GM23248 (cell line): ENCODE results near the genes GPR12 and USP12.

DNA sequence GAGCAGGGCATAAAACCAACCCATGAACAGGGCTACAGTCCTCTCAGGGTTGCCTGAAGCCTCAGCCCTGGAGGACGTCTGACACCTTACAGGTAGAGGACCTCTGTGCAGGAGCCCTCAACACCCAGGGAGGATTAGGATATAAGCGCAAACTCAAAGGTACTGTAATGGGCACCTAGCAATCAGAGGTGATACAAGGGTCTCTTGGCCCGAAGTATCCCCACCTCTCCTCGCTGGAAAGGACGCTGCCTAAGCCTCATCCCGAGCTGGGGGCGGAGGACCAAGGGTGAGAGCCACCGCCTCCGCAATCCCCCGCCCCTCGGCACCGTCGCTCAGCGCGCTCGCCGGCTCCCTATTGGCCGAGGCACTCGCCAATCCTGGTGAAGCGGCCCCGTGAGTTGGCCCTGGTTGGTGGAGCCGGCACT, 270 bp upstream of the WASF3 start:
- RAMPAGE, long total RNA, result no peak

GRCh38 chr13:26760564-26761365, at the start of gene GPR12:
GPR12 (minus strand) TSS chr13:26760786.
- RAMPAGE, long total RNA, result no peak

DNA sequence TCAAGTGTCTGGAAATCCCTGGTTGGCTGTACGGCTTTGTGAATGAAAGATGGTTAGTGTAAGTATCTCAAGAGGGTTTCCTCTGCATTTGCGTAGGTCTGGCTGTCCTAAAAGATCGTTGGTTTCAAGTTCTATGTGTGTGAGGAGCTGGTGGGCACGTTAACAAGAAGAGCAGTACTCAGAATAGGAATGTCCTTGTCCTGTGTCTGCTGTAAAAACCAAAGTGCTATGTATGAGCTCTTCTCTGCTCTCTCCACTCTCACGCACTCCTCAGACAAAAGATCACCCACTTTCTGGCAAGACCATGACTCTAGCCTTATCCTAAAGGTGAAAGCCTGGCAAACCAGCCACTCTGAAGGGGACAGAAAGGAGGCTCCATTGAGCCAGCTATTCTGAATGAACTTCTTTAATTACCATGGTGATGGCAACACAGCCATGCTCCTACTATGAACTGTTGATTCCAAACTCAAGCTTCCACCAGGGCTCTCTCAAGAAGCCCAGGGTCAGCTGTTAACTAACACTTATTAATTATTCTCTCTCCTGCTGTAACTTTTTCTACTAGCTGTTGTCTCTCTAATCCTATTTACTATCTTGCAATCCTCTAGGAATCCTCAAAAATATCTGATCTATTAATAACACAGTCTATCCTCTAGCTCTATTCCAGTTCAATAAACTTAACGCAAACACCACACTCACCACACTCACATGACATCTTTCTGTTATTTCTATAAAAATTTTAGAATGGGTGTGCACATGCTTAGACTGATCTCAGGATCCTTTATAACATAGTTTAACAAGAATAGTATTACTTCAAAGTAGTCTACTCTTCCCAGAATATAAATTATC, 38.8 kb downstream of the USP12 start:
- RAMPAGE, long total RNA, result no peak

GRCh38 chr13:27171553-27172581, at the start of gene USP12:
USP12 (minus strand) TSS chr13:27171811.
- RAMPAGE, long total RNA, result no peak

- RAMPAGE, long total RNA, result no peak
Measured at GRCh38 chr13:27276121-27276592, 5.5 kb downstream of the RASL11A start.

DNA sequence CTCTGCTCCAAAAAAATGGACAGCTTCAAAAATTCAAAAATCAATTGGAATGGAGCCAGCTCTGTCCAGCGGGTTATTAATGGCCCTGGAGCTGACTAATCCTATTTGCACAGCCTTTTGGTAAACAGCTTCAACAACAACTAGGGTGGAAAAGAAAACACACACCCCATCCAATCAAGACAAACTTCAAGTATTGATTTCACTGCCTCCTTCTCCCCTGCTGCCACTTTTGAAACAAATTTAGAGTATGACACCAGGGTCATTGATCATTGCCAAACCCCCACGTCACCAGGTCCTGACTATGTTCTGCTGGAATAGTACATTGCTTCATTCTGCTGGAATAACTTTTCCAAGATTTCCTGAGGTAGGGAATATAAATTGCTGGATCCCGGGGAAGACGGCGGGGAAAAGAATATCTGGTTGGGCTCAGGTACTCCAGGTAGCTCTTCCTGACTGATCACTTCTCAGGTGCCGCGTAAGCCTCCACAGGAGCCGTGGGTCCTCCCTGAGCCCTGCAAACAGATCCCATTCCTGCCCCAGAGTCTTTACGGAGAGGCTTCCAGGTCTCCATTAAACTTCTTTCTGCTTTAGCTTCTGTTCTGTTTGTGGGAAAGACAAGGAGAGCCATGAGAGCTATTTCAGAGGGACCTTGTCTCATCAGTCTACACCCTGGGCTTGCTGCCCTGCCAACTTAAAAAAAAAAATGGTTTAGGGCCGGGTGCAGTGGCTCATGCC, 56.7 kb upstream of the GTF3A start:
- RAMPAGE, long total RNA, result no peak

- RAMPAGE, long total RNA, result no peak
Measured at GRCh38 chr13:27404516-27405291, 19.7 kb upstream of the GTF3A start.

DNA sequence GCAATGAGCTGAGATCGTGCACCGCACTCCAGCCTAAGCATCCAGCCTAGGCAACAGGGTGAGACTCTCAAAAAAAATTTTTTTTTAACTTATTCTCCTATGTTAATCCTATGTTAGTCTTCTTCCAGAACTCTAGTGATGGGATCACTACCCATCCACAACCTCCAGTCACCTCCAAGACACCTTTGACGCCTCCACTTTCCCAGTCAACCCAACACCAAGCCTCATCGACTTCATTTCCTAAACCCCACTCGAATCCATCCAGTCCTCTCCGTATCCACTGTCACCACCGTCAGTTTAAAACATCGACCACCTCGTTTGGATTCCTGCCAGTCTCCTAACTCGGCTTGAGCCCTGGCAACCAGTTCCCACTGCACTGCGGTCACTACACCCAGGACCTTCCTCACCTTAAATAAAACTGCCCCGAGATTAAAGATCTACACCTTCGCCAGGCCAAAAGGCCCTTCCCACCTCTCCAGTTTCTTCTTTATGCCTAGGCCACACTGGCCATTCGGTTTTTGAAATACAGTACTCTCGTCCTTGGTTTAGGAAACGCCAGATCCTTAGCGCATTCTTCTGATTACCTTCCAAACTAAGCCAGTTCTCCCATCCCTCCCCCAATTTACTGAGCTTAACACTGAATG, 1.3 kb downstream of the MTIF3 start:
- RAMPAGE, long total RNA, result no peak

DNA sequence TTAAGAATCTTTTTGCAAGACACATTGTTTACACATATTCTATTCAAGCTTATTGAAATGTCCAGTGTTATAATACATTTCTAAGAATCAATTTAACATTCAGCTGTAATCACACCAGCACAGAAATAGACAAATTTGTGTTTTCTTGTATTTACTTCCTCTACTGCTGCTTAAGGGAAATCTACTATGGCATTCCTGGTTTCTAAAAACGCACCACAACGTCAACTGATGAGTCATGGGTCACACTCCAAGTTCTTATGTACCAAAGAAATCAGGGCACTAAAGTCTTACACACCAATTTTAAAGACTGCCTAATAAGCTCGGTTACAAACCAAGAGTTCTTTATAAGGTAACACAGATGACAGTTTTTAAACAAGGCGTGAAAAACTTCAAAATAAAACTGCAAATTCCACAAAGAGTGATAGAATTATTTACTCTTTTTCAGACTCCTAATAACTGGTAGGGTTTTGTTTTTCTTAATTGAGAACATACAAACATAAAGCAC, 13.2 kb downstream of the LNX2 start:
- RAMPAGE, long total RNA, result no peak

DNA sequence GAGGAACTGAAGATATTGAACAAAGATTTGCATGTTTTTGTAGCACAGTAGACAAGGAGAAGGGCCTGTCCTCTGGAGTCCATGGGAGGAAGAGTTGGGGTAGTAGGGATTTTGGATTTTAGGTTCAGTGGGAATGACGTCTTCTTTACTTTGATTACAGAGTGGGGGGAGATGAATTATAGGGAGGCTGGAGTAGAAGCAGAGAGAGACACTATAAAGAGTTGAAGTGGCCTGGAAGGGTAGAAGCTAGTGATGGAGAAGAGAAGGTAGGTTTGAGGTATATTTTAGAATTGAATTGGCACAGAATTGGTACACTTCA, 3.4 kb downstream of the POLR1D start:
- RAMPAGE, long total RNA, result no peak

- RAMPAGE, long total RNA, result no peak
Measured at GRCh38 chr13:27727488-27727807, 64.8 kb upstream of the GSX1 start.

- RAMPAGE, long total RNA, result no peak
Measured at GRCh38 chr13:27960720-27961688, 8.1 kb downstream of the CDX2 start.

DNA sequence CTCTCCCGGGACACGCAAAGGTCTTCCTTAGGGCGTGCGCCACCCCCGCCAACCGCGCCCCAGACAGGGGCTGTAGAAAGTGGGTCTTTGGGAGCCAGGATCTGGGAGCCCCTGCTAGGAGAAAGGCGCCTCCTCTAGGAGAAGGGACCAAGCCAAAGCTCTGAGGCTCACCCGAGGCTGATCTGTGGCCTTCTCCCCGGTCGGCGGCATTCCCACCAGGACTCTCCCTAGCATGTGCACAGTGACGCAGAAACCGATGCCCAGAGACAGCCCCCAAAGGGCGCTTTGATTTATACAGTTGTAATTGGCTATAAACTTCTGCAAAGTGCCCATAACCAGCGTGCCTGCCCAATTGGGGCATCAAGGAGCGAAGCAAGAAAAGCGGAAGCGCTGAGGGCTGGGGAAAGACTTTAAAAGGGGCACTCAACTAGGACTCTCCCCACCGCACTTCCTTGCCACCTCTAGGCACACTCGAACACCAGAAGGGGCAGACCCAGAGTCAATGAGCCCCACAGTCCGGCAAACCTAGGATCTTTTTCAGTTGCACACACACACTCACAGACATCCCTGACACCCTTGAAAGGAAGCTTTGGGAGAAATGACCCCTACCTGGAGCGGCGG, 1.9 kb downstream of the CDX2 start:
- RAMPAGE, long total RNA, result no peak

DNA sequence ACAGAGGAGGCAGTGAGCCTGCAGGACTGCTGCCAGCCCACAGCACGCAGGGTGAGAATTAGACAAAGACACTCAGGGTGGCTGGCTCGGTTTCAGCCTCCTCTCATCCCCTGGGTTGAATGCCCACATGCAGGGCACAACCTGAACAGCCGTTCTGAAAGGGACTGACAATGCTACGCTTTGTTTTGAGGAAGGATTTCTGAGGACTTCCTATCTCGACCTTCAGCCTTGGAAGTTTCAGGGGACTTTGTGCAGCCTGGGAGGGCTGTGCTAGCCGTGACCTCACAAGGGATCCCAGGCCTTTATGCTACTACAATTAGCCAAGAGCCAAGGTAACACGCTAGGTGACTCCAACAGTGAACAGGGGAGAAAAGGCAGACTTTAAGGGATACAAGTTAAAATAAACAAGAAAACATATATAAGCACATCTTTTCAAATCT, 34.4 kb upstream of the URAD start:
- RAMPAGE, long total RNA, result no peak

- RAMPAGE, long total RNA, result no peak
Measured at GRCh38 chr13:28211440-28212306, 73.3 kb downstream of the PAN3 start.

- RAMPAGE, long total RNA, result no peak
Measured at GRCh38 chr13:28427001-28427379, 67.9 kb downstream of the FLT1 start.

GRCh38 chr13:28493486-28494204, 1.3 kb downstream of the FLT1 start:
- RAMPAGE, long total RNA, result no peak

DNA sequence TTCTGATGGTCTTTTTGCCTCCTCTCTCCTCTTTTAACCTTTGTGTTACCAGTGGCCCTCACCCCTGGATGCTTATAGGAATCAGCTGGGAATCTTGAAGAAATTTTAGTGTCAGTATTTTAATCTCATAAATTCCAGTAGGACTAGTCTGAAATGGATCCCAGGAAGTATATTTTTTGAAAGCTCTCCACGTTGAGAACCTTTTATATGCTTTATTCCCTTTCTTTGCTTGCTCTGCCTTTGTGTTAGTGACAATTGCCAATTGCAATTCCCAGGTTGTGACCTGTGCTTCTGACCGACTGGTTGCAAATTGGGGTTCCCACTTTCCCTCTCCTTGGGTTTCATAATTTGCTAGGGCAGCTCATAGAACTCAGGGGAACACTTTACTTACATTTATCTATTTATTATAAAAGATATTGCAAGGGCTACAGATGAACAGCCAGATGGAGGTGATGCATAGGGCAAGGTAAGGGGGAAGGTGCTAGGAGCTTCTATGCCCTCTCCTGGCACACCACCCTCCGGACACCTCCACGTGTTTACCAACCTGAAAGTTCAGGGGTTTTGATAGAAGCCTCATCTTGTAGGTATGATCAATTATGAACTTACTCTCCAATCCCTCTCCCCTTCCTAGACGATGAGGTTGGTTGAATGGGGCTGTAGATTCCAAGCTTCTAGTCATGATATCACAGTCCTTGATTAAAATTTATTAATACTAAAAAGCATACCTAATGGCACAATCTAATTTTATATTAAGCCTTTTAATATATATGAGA, 21.1 kb downstream of the POMP start:
- RAMPAGE, long total RNA, result no peak

- RAMPAGE, long total RNA, result no peak
Measured at GRCh38 chr13:29435391-29435551, 160.2 kb downstream of the SLC7A1 start.

GRCh38 chr13:29529783-29530309, 65.6 kb downstream of the SLC7A1 start:
- RAMPAGE, long total RNA, result no peak